ENCODE measurements around a stretch of chr15.

- PRO-cap: no peak
Measured at GRCh38 chr15:91857168-91858282, 4.0 kb downstream of the SLCO3A1 start.

GRCh38 chr15:91947436-91947739, 93.9 kb downstream of the SLCO3A1 start:
- PRO-cap: no peak

- PRO-cap: no peak
Measured at GRCh38 chr15:91953436-91953955, 100.0 kb downstream of the SLCO3A1 start.

- PRO-cap: no peak
Measured at GRCh38 chr15:92017118-92017751, 163.7 kb downstream of the SLCO3A1 start.

- PRO-cap: no peak
Measured at GRCh38 chr15:92123864-92125009, 269.4 kb upstream of the ST8SIA2 start.

GRCh38 chr15:92184809-92185040, 209.0 kb upstream of the ST8SIA2 start:
- PRO-cap: no peak

GRCh38 chr15:92521680-92522023, 128.0 kb downstream of the ST8SIA2 start:
- PRO-cap: no peak

DNA sequence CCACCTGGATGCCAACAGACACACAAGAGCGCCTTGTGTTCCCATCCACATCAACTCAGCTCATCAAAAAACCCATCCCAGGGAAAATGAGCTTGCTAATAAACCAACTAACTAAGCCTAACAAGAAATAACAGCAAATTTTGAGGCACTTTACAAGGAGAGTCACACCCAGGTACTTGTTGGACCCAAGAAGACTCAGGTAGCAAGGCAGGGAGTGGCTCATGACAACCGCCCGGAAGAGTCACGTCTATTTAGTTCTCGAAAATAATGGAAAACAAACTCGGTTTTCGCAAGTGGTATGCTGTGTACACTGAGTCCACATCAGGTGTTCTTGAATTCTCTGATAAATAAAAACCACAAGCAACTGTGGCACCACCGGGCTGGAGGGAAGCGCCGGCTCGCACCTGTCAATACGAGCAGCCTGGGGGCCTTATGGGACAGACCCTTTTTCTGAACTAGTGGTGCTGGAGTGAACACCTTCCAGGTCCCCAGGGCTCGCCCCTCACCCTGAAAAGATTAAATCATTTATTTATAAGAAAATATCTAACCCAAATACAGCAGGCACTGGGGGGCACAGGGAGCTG, 40.4 kb downstream of the FAM174B start:
- PRO-cap: no peak

DNA sequence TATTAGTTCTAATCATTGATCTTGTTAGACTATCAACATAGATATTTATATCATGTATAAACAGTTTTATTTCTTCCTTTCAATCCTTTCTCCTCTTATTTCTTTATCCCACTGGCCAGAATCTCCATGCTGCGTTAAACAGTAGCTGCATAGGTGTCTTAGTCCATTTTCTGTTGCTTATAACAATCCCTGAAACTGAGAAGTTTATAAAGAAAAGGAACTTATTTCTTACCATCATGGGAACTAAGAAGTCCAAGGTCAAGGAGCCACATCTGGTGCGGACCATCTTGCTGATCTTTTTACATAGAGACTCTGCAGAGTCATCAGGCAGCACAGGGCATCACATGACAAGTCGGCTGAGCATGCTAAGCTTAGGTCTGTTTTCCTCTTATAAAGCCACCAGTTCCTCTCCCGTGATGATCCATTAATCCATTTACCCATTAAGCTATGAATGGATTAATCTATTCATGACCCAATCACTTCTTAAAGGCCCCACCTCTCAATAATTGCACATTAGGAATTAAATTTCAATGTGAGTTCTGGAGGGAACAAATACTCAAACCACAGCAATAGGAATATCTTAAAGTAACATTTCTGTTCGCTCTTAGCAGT, 22.4 kb upstream of the FAM174B start:
- PRO-cap: no peak

GRCh38 chr15:92869889-92870600, 30.1 kb upstream of the CHD2 start:
- PRO-cap: no peak

GRCh38 chr15:92888831-92889287, 11.3 kb upstream of the CHD2 start:
- PRO-cap: no peak

DNA sequence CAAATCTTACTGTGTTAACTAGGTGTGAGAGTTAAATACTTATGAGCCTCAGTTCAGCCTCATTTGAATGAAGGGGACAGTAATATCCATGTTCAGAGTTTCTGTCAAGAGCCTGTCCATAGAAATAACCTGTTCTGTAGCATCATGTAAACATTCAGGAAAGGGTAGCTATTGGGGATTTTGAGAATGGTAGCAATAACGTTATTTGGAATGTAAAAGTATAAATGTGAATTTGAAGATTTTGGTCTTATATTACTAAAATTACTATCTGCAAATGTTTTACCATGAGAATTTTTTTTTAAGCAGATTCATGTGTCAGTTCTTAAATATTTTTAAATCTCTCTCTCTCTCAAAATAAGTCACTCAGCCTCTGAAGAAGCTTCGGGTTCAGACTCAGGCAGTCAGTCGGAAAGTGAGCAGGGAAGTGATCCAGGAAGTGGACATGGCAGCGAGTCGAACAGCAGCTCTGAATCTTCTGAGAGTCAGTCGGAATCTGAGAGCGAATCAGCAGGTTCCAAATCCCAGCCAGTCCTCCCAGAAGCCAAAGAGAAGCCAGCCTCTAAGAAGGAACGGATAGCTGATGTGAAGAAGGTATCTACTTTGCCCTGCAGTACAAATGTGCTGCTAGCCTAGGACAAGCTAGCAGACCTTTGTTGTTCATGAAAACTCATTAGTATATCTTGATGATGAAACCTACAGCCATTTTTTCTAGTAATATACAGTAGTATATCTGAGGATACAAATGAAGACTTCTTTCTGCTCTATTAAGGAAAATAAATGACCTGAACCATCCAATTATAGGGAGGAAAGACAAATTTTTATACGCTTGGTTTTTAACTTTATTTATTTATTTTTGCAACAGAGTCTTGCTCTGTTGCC, 24.1 kb downstream of the CHD2 start:
- PRO-cap: no peak

DNA sequence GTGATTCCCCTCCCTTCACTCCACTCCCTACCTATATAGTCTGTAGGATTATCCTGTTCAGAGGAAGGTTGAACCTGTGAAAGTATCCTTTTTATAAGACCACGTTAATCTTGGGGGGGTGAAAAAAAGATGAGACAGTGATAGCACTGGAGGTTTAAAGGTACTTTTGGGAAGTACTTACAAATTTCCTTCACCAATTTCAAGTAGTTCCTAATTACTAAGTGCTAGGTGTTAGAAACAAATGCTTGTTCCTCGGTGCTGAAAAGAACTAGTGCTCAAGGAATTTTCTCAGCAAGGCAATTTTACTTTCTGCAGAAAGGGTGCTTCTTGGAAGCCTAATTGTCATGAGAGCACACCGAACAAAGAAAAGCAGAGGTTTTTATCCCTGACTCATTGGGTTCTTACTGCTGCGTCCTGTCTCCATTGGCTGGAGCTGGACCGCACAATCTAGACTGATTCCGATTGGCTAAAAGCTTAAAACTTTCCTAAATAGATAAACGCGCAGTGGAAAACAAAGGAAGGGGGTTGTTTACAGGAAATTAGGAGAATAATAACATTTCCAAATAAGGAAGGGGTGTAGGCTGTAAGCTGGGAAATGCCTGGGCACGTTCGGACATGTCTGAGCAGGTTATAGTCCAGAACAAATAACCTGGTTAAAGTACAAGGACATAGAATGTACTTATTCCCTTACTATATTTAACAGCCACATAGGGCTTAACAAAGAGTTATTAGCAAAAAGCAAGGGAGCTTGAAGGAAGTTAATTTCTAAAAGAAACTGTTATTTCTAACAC, 49.6 kb downstream of the CHD2 start:
- PRO-cap: no peak

DNA sequence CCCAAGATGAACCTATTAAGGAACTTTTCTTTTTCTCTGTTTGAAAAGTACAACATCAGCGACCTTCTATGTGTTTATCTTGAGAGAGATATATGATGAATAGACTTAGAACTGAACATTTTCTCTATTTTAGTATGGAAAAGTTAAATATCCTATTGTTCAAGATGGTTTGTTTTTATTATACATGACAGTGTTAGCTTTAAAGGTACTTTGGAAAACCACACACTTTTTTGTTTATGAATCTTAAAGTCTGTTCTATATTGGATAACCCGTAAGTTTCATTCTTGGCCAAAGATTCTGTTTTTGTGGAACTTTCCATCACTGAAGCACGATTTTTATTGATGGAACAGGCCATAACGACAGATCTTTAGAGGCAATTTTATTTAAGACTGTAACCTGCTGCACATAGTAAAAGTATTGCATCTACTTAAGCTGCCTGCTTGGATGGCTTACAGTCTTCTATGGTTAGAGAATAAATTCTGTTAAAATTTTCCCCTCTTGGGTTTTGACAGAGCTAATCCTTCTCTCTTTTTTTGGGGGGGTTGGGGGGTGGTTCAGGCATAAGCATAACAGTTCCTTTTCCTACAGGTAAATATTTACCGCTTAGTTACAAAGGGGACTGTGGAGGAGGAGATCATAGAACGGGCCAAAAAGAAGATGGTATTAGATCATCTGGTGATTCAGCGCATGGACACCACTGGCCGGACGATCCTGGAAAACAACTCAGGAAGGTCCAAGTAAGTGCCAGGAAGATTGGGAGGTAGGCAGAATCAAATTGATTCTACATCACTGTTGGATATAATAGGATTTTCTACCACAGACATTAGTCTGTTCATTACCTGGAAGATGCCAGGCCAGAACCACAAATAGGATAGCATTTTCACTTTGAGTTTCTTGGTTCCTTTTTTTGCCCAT, 78.7 kb downstream of the CHD2 start:
- PRO-cap: no peak

DNA sequence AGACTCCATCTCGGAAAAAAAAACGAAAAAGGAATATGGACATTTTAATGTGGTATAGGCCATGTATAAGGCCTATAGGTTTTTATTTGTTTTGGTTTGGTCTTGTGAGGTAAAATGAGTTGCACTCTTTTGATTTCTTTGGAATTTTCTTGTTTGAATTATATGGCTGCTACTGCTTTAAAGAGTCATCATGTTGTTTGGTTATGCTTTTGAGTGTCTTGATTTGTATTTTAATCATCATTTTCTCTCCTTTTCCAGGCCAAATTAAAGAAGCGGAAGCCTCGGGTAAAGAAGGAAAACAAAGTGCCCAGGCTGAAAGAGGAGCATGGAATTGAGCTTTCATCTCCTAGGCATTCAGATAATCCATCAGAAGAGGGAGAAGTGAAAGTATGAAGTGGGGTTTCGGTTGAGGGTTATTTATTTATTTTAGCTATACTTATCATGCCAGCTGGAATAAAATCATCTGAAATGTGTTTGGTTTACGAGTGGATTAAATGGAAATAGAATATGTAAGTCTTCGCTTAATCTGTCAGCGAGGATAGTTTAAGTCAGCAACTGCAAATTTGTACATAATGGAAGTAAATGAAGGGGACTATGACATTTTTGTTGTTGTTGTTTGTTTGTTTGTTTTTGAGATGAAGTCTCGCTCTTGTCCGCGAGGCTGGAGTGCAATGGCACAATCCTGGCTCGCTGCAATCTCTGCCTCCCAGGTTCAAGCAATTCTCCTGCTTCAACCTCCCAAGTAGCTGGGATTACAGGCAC, 88.6 kb downstream of the RGMA start:
- PRO-cap: no peak

DNA sequence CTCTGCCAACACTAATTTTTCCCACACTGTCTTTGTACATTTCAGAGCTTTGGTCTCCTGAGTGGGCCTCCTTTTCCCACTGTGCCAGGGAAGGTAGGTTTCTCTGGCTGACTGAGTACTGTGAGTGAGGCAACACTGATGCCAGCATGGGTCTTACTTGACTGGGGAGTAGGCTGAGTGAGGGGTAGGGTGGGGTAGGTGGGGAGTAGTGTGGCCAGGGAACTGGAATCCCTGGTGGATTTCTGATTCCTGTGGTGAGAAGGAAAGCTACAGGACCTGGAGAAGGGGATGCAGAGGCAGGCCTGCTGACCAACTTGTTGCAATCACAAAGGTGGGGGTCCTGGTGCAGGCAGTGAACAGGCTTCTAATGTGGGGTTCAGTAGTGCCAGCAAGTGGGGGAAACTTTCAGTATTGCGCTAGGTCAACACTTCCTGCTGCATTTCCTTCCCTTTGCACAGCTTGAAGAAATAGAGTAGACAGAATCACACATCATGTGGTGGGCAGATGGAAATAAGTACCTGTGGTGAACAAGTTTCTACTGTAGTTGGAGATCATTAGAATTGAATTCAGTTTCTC, 63.6 kb downstream of the RGMA start:
- PRO-cap: no peak

DNA sequence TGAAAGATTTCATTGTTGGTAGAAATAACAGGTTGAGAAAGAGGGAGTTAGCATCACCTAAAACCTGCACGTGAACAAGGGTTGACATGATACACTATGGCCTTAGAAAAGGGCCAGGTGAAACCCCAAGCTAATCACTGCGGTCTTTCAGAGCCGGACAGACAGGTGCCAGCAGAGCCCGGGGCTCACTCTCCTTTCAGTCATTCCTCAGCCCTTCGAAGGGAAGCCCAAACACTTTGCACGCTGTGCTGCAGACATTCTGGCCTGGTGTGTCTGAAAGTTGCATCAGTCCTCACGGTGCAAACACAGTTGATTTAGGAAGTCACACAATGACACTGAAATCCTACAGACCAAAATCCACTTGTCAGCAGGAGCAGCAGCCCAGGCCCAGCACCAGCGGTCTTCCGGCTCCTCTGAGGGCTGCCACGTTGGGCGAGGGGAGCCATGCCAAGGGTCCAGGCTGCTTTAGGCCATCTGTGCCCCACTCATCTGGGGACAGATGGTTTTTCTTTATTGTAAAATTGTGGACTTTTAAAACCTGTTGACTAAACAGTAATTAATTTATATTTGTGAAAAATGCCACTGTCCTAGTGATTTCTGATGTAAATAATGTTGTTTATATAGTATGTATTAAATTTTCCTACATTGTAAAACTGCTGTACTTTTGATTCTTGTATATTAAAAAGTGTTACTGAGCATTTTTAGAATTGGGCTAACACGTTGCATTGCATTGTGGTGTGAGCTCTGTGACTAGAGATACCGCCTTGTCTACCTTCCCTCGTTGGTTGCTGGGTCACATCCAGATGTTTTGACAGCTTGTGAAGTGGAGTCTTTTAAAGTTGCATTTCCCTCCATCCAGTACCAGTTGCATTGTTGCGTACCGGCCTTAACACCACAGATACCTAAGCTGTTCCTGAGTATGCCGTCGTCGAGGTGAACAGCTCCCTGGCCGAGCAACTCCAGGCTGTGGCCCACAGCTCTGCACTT, 61.4 kb downstream of the RGMA start:
- PRO-cap: no peak

GRCh38 chr15:93070092-93070514, 18.9 kb downstream of the RGMA start:
- PRO-cap: no peak

- PRO-cap: no peak
Measured at GRCh38 chr15:93269699-93270135, 180.7 kb upstream of the RGMA start.

GRCh38 chr15:93428202-93428758, 339.3 kb upstream of the RGMA start:
- PRO-cap: no peak